ENCODE data around the genes FLACC1, KIAA2012 and BMPR2.

GRCh38 chr2:201035091-201036162 is 36.0 kb downstream of the HYCC2 start:
- PRO-cap: no peak
- RAMPAGE, long total RNA, 4 experiments: no peak in any of the 4 experiments

DNA sequence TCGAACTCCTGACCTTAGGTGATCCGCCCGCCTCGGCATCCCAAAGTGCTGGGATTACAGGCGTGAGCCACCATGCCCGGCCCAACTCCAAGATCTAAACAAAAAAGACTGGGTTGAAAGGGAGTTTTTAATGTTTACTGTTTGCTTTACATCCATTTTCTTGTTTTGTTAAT is 1.9 kb downstream of the CFLAR start:
- PRO-cap: no peak
- RAMPAGE, long total RNA, 4 experiments: no peak in any of the 4 experiments

DNA sequence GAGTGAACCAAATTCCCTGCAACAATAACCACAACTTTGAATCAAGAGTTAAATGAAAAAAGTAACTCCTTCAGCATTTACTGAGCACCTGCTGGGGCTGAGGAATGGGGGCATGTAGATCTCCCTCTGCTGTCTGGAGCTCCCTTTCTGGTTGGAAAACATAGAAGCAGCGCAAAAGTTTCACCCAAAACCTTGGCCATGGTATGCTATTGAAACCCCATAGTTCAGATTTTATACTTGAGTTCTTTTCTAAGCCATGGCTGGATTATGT is 4.9 kb downstream of the CFLAR start:
- PRO-cap: no peak
- RAMPAGE, long total RNA, 4 experiments: no peak in any of the 4 experiments

- PRO-cap: no peak
- RAMPAGE, long total RNA, 4 experiments: no peak in any of the 4 experiments
Observed at GRCh38 chr2:201357073-201357737, at the start of gene FLACC1. Gene FLACC1, minus strand, starts transcription at chr2:201357345.

DNA sequence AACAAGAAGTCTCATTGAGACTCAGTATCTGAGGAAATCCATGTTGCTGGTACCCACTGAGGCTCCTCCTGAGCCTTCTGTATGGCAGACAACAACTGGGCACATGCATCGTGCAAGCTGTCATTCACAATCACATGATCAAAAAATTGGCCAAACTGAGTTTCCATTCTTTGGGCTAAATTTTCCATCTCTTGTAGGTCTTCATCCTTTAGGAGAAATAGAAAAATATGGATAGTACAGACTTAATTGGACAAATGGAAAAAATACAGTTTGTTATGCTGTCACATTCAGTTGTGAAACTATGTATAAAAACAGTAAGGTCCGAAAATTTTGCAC is 1.9 kb upstream of the TMEM237 start:
- PRO-cap: no peak
- RAMPAGE, long total RNA, 4 experiments: no peak in any of the 4 experiments

DNA sequence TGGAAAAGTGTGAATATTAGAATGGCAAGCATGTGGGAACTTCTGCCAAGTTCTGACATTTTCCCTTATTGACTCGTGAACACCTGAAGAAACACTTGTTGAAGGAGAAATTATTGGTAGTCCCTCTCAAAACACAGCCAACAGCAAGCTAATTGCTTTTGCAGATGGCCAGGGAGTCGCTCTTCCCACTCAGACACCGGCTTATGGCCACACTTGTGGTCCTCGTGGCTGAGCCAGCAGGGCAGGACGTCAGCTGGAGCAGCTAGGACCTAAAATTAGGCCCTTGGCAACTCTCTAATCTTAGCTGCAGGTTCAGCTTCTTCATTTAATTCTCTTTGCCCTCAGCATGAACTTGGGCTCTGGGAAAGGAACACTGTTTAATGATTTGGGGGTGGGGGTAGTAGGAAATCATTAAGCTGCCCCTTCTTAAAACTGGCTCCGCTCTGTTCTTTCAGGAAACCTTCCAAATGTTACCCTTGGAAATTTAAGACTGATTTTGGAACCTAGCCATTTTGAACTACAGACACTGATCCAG is 77.3 kb downstream of the CDK15 start:
- PRO-cap: no peak
- RAMPAGE, long total RNA, 4 experiments: no peak in any of the 4 experiments

DNA sequence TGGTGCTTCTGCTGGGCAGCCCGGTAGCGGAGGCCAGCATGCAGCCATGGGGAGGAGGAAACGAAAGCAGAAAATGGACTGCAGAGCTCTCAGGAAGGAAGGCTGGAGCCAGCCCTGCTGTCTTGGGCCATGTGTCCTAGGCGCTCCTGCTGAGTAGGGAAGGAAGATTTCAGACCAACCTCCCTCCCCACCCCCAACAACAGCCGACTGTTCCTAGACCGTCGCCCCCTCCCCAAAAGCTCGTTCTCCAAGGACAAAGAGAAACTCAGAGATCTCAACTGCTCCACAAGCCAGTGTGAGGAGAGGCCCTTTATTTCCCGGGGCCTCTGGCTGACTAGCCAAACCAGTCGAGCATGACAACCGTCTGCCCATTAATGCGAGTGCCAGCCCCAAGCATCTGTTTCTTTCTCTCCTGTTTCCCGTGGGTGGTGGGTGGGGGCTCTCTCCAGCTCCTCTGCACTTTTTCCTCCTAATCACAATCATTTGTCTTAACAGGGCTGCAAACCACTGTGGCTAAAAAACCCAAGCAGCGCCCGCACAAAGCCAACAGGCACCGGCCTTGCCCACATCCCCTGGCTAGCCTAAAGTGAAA is 66.7 kb upstream of the FZD7 start:
- PRO-cap: no peak
- RAMPAGE, long total RNA, 4 experiments: no peak in any of the 4 experiments

GRCh38 chr2:201995868-201996413 is 37.7 kb upstream of the FZD7 start:
- PRO-cap: no peak
- RAMPAGE, long total RNA, 4 experiments: no peak in any of the 4 experiments

GRCh38 chr2:202073023-202073443 is at the start of gene KIAA2012:
Gene KIAA2012, plus strand, starts transcription at chr2:202073255.
- PRO-cap: no peak
- RAMPAGE, long total RNA, 4 experiments: no peak in any of the 4 experiments

GRCh38 chr2:202302575-202303130 is 37.1 kb downstream of the NOP58 start:
- PRO-cap: no peak
- RAMPAGE, long total RNA, 4 experiments: no peak in any of the 4 experiments

- PRO-cap: no peak
- RAMPAGE, long total RNA, 4 experiments: start-site peak on the minus strand in 1 of 4 experiments, at chr2:202376046-202376114 at its widest, 8 reads per replicate
Observed at GRCh38 chr2:202375938-202376770, at the start of gene BMPR2. Gene BMPR2, plus strand, starts transcription at chr2:202376327.

GRCh38 chr2:202377779-202378144 is 1.6 kb downstream of the BMPR2 start:
- PRO-cap: no peak
- RAMPAGE, long total RNA, 4 experiments: no peak in any of the 4 experiments

DNA sequence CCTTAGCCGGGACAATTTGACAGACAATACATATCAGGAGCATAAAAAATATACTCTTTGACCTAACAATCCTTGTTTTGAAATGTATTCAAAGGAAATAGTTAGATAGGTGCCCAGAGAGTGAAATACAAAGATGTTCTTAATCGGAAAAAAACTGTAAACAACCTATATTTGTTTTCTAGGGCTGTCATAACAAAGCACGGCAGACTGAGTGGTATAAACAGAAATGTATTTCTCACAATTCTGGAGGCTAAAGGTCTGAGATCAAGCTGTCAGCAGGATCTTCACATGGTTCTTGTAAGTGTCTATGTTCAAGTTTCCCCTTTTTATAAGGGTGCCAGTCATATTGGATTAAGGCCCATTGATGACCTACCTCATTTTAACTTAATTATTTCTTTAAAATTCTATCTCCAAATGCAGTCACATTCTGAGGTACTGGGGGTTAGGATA is 34.6 kb upstream of the FAM117B start:
- PRO-cap: no peak
- RAMPAGE, long total RNA, 4 experiments: no peak in any of the 4 experiments

DNA sequence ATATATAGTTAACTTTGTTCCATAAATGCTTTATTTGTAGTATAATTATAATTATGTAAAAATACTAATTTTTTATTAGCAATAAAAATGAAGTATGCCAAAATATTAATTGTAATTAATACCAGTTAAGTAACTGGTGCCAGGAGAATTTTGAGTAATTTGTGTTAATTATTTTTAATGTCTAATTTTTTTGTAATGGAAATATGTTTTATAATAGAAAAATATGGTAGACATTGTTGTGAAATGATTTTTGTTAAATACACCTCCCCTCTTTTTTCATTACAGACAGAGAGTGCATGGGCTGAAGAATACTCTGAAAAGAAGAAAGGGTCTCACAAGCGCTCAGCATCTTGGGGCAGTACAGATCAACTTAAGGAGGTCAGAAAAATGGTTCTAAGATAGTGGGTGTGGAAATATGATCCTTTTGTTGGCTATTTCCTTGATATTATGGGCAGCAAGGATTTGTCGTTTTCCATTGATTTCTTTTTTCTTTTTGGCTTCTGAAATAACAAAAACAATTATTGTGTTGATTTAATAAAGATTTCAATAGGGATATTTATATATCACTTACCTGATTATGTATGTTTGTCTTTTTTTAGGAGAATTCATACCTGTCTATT is 90.0 kb downstream of the FAM117B start:
- PRO-cap: no peak
- RAMPAGE, long total RNA, 4 experiments: no peak in any of the 4 experiments

DNA sequence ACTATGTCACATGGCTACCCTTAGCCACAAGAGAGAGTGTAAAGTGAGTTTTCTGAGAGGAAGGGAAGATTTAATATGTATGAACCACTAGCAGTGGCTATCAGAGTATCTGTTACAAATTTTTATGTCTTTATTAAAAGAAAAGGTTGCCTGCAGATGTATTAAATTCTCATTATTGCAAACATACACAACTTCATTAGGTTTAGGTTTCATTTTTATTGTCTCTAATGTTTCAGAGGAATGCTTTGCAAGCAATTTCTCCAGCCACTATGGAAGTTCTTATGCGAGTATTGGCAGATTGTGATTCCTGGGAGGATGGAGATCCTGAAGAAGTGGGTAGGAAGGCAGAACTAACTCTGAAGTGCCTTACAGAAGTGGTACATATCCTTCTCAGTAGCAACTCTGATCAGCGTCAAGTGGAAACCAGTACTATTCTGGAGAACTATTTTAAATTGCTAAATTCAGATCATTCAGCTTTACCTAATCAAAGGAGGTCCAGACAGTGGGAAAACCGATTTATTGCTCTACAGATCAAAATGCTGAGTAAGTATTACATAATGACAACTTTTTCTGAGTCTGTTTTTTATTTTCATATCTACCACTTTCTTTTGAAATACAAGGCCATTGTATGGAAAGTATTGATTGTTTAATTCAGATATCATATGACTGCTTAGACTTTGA is 68.4 kb downstream of the NBEAL1 start:
- PRO-cap: no peak
- RAMPAGE, long total RNA, 4 experiments: no peak in any of the 4 experiments

GRCh38 chr2:203135647-203136376 is 103.0 kb upstream of the CYP20A1 start:
- PRO-cap: no peak
- RAMPAGE, long total RNA, 4 experiments: no peak in any of the 4 experiments

GRCh38 chr2:203275720-203276555 is 37.1 kb downstream of the CYP20A1 start:
- PRO-cap: no peak
- RAMPAGE, long total RNA, 4 experiments: no peak in any of the 4 experiments

- PRO-cap: no peak
- RAMPAGE, long total RNA, 4 experiments: no peak in any of the 4 experiments
Observed at GRCh38 chr2:203489514-203490263, 45.4 kb downstream of the RAPH1 start.

DNA sequence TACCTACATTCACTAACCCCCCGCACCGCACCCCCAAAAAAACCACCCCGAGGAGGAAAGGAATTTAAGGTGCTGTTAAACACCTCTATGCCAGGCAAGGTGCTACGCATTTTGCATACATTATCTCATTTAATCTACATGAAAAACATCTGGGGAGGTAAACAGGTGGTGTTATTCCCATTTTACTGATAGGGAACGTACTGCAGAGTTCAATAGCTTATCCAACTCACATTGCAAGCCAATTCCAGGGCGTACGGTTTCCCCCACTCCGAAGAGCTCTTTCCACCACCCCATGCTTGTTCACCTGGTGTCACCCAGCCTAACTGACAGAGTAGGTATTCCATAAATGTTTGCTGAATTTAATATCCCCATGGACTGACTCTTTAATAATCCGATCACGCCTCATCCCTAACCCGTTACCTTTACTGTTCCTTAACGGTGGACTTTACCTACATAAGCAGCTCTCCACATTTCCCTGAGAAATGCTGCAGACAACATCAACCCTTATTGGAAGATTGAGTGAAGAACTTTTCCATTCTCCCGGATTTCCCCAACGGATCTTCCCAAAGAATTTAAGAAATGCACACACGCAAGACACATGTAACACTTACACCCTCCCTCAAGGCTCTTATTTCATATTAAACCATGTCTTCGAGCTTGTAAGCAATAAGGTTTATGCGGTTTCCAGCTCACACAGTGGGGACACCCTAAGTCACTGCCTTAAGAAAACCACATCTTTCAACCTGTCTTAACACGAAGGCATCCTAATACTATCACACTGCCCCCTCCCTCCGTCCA is 1.2 kb downstream of the RAPH1 start:
- PRO-cap: no peak
- RAMPAGE, long total RNA, 4 experiments: no peak in any of the 4 experiments

DNA sequence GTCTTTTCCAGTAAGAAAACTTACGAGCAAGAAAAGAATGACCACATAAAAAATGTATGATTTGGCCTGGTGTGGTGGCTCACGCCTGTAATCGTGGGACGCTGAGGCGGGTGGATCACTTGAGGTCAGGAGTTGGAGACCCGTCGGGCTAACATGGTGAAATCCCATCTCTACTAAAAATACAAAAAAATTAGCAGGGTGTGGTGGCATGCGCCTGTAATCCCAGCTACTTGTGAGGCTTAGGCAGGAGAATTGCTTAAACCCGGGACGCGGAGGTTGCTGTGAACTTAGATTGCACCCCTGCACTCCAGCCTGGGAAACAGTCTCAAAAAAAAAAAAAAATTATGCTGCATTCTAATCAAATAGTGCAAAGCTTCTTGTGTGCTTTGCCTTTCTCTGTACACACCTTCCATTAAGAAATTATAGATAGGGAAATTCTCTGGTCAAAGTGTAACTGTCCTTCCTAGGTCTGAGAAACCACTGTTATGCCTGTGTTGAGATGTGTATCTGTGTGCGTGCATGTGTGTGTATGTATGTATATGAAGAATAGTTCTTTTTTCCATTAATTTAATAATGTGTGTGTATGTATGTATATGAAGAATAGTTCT is 2.4 kb downstream of the CD28 start:
- PRO-cap: no peak
- RAMPAGE, long total RNA, 4 experiments: no peak in any of the 4 experiments